Testis (tissue), 5 donors: ENCODE results near the genes MTPAP and LYZL2.

- PRO-cap, 3 experiments: peak in 2 of 3 experiments; most common plus-strand start chr10:30349090 (in 1); most common minus-strand start chr10:30349021 (in 1)
- RAMPAGE, long total RNA, 2 experiments: start-site peak on the minus strand in 1 of 2 experiments, at chr10:30348975-30349301 at its widest, 19 to 31 reads per replicate
- RRBS: 3% methylated on average over 7 of the region's 45 CpGs
Measured at GRCh38 chr10:30348435-30349538, at the start of gene MTPAP. MTPAP (minus strand) TSS chr10:30349278.

- PRO-cap, 3 experiments: no peak in any of the 3 experiments
- RAMPAGE, long total RNA, 2 experiments: no peak in any of the 2 experiments
- RRBS: no CpG with 5 or more reads among the region's 3 CpGs
Measured at GRCh38 chr10:30451284-30451990, 17.5 kb downstream of the MAP3K8 start.

DNA sequence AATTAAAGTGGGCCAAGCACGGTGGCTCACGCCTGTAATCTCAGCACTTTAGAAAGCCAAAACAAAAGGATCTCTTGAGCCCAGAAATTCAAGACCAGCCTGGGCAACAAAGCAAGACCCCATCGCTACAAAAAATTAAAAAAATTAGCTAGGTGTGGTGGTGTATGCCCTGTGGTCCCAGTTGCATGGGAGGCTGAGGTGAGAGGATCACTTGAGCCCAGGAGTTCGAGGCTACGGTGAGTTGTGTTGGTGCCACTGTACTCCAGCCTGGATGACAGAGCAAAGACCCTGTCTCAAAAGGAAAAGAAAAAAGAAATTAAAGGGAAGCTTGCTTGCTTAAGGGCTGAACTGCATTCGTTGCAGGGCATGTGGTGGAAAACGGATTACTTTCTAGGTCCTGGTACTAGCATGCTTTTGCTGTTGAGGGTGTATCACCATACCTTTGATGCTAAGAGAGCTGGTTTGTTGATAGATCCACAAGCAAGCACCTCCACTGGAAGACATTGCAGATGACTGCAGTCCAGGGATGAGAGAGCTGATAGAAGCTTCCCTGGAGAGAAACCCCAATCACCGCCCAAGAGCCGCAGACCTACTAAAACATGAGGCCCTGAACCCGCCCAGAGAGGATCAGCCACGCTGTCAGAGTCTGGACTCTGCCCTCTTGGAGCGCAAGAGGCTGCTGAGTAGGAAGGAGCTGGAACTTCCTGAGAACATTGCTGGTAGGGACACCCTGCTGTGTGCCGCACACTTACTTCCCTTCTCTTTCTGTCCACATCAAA, 25.0 kb downstream of the MAP3K8 start:
- PRO-cap, 3 experiments: no peak in any of the 3 experiments
- RAMPAGE, long total RNA, 2 experiments: no peak in any of the 2 experiments
- RRBS: no CpG with 5 or more reads among the region's 13 CpGs

- PRO-cap, 3 experiments: peak in 3 of 3 experiments; most common plus-strand start chr10:30529757 (in 1); most common minus-strand start chr10:30529743 (in 2)
- RAMPAGE, long total RNA, 2 experiments: start-site peak on the plus strand in 2 of 2 experiments, at chr10:30529650-30529690 at its widest, 18 to 44 reads per replicate
- RRBS: no CpG with 5 or more reads among the region's 31 CpGs
Measured at GRCh38 chr10:30529180-30530222, 95.5 kb downstream of the MAP3K8 start.

DNA sequence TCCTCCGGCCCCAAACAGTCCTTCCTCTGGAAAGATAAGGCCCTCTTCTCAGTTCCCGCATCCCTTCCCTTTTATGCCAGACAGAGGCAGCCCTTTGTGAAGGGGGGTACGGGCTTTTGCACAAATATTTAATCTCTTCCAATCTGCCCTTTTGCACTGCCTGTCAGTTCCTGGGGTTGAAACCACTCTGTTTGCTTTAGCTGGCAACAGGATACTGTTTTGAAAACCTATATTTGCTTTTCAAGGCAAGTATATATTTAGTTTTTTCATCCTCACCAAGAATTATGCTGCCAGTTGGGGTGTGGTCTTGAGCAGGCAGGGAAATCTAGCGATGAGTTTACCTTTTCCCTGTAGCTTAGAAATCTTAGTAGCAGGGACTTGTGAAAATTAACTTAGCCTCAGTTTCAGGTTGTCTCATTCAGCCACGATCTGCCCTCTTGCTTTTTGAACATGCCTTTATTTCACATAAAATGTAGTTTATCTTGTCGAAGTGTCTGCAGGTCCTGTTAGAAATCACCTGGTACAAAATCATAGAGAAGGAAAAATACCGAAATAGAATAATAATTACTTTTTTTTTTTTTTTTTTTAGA, 23.7 kb downstream of the LYZL2 start:
- PRO-cap, 3 experiments: no peak in any of the 3 experiments
- RAMPAGE, long total RNA, 2 experiments: no peak in any of the 2 experiments
- RRBS: no CpG with 5 or more reads among the region's 7 CpGs

DNA sequence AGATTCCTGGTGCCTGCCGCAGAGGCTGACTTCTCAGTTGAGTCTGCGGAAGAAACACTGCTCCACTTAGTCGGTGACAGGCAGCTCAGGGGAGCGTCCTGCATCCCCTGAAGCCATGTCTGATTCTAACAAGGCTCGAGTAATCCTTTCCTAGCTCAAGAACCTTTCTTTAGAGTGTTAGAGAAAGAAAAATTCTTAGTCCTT, at the start of gene LYZL2:
Gene LYZL2 (minus strand): TSS at position 152 of the 204 bp plus-strand sequence.
- PRO-cap, 3 experiments: no peak in any of the 3 experiments
- RAMPAGE, long total RNA, 2 experiments: start-site peak on the minus strand in 2 of 2 experiments, centred at positions 137 to 139 of the sequence, 496 to 830 reads per replicate
- RRBS: no CpG with 5 or more reads among the region's 5 CpGs

- PRO-cap, 3 experiments: no peak in any of the 3 experiments
- RAMPAGE, long total RNA, 2 experiments: no peak in any of the 2 experiments
- RRBS: no CpG with 5 or more reads among the region's 24 CpGs
Measured at GRCh38 chr10:30704530-30705663, 75.3 kb upstream of the LYZL2 start.

GRCh38 chr10:30752012-30752497, 122.5 kb upstream of the LYZL2 start:
- PRO-cap, 3 experiments: no peak in any of the 3 experiments
- RAMPAGE, long total RNA, 2 experiments: no peak in any of the 2 experiments
- RRBS: no CpG with 5 or more reads among the region's 10 CpGs

- PRO-cap, 3 experiments: no peak in any of the 3 experiments
- RAMPAGE, long total RNA, 2 experiments: no peak in any of the 2 experiments
- RRBS: no CpG with 5 or more reads among the region's 7 CpGs
Measured at GRCh38 chr10:30785609-30785998, 156.1 kb upstream of the LYZL2 start.

DNA sequence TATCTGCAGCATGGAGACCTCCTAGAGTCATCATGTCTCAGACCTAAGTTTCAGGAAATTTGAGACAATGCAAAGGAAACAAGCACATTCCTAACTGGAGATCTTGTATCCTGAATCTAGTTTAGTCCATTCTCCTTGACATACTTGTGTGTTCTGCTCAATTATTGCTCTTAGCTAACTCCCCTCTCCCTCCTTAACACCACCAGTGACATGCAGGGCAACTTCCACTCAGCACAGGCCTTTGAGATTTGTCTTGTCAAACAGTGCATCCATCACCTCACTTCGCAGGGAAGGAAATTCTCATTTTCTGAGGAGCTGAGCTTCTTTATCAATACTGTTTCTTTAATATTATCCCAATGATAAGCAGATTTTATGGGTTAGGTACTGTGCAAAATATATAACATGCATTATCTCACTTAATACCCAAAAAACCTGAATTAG, 173.0 kb downstream of the ZNF438 start:
- PRO-cap, 3 experiments: no peak in any of the 3 experiments
- RAMPAGE, long total RNA, 2 experiments: no peak in any of the 2 experiments
- RRBS: no CpG with 5 or more reads among the region's 1 CpG

DNA sequence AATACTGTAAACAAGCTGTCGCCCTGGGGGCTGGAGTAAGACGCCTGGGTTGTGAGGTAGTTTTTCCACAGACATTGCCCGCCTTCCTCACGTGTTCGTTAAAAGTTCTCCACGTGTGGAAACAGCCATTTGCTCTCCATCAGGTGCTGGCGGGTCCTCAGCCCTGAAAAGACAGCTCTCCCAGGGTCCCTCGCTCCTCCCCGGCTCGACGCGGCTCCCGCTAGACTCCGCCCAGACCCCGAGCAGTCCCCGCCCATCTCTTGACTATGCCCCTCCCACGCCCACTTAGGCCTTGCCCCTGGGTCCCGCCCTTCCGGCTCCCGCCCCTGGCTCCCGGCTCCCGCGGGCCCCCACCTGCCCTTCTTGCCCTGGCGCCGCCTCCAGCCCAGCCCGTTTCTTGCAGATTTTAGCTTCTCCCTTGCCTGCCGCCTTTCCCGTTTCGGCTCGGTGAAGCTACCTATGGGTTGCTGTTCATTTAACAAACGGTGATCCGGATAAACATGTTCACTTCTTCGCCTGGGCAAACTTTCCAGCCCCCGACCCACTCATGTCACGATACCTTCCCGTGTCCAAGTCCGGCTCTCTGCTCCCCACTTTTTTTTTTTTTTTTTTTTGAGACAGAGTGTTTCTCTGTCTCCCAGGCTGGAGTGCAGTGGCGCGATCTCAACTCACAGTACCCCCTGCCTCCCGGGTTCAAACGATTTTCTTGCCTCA, 670 bp upstream of the ZNF438 start:
- PRO-cap, 3 experiments: peak in 3 of 3 experiments; most common plus-strand start position 437 of the sequence (in 2); most common minus-strand start position 229 of the sequence (in 2)
- RAMPAGE, long total RNA, 2 experiments: start-site peak on the minus strand in 1 of 2 experiments, centred at position 204 of the sequence, 37 reads per replicate
- RRBS: 2% methylated on average over 13 of the region's 41 CpGs

GRCh38 chr10:31051427-31052310, 20.0 kb upstream of the ZNF438 start:
- PRO-cap, 3 experiments: no peak in any of the 3 experiments
- RAMPAGE, long total RNA, 2 experiments: no peak in any of the 2 experiments
- RRBS: no CpG with 5 or more reads among the region's 5 CpGs

GRCh38 chr10:31393613-31394430, 74.8 kb downstream of the ZEB1 start:
- PRO-cap, 3 experiments: no peak in any of the 3 experiments
- RAMPAGE, long total RNA, 2 experiments: no peak in any of the 2 experiments
- RRBS: no CpG with 5 or more reads among the region's 5 CpGs

DNA sequence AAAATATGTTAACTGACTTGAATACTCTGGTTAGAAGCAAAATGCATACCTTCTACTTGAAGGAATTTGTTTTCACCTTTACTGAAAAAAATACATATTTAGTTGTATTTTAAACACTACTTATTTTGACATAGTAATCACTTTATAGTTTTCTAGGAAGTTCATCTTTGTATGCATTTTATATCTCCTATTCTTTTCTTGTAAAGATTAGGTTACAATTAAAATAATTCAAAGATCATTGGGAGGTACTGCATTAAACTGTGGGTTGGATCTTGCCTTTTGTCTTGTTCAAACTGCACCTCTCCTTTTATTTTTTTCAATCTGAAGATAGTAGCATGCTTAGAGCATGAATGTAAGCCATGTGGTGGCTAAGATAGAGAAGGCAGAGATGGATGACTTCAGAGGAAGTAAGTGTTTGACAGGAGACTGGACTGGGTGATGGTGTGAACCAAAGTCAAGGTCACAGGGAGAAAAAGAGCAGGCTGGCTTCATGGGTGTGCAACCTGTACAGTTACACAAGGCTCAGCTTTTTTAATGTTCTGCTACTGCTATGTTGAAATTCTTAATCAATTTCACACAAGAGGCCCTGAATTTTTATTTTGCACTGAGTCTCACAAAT, 85.5 kb downstream of the ZEB1 start:
- PRO-cap, 3 experiments: no peak in any of the 3 experiments
- RAMPAGE, long total RNA, 2 experiments: no peak in any of the 2 experiments

GRCh38 chr10:31697133-31697579, 231.5 kb downstream of the ARHGAP12 start:
- PRO-cap, 3 experiments: peak in 3 of 3 experiments; most common plus-strand start chr10:31697505 (in 3); most common minus-strand start chr10:31697271 (in 2)
- RAMPAGE, long total RNA, 2 experiments: no peak in any of the 2 experiments
- RRBS: no CpG with 5 or more reads among the region's 6 CpGs

DNA sequence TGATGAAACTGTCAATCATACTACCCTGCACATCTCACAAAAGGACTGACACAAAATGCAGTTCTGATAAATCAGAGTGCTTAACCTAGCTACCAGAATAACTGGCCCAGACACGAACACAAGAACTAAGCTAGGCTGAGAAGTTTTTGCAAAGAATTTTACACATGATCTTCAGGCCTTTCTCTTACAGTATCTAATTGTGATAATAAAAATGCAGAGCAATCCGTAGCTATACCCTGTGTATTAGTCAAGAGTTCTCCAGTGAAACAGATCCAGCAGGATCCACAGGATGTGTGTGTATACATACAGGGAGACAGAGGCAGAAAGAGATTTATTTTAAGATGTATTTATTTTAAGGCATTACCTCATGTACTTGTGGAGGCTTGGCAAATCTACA, 41.9 kb downstream of the ARHGAP12 start:
- PRO-cap, 3 experiments: no peak in any of the 3 experiments
- RAMPAGE, long total RNA, 2 experiments: no peak in any of the 2 experiments
- RRBS: no CpG with 5 or more reads among the region's 2 CpGs

DNA sequence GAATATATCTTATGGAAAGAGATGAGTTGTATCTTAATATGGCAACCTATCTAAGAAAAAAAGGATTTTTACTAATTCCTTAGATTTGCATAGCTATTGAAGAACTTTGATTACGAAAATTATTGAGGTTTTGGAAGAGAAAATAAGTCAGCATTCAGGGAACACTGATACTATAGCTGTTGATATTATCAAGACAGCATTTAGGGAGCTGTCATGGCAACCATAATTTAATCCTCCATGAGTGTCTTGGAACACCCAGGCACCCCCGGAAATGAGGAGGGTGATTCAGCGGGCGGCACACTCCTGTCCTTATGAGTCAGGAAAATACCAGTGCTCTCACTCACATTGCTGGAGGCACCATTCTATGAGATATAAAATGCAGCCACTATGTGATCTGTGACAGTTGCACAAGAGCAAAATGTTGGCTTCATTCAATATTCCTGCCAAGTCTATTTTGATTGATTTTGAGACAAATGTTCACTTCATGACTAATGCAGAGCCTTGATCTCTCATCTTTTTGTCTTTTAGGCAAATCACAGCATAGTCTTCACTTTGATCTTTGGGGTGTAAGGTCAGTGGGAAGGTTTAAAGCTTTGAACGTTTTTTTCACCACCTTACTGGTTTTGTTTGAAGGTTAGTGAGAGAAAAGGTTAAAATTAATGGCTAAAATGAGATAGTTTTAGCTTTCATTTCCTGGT, 12.2 kb upstream of the ARHGAP12 start:
- PRO-cap, 3 experiments: no peak in any of the 3 experiments
- RAMPAGE, long total RNA, 2 experiments: no peak in any of the 2 experiments
- RRBS: no CpG with 5 or more reads among the region's 5 CpGs

DNA sequence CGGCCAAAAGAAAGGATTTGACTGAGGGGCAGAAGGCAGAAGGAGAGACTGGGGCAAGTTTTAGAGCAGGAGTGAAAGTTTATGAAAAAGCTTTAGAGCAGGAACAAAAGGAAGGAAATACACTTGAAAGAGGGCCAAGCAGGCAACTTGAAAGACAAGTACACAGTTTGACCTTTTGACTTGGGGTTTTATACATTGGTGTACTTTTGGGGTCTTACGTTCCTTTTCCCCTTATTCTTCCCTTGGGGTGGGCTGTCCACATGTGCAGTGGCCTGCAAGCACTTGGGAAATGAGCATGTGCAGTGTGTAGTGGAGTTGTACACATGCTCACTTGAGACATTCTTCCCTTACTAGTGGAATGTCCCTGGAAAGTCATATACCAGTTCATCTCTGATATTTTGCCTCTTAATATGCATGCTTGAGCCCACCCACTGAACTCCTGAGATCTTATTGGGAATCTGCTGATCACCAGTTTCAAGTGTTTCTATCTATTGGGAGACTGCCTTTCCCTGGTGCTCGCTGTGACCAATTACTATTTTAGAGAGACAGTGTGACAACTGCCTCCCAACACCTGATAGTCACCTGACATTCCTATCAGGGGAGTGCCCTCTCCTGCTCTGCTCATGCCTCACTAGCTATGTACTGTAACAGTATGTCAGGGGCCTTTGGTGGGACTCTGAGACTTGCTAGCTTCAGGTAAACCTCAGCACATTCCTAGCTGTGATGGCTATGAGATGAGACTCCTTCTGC, 34.0 kb upstream of the ARHGAP12 start:
- PRO-cap, 3 experiments: no peak in any of the 3 experiments
- RAMPAGE, long total RNA, 2 experiments: no peak in any of the 2 experiments
- RRBS: no CpG with 5 or more reads among the region's 3 CpGs

DNA sequence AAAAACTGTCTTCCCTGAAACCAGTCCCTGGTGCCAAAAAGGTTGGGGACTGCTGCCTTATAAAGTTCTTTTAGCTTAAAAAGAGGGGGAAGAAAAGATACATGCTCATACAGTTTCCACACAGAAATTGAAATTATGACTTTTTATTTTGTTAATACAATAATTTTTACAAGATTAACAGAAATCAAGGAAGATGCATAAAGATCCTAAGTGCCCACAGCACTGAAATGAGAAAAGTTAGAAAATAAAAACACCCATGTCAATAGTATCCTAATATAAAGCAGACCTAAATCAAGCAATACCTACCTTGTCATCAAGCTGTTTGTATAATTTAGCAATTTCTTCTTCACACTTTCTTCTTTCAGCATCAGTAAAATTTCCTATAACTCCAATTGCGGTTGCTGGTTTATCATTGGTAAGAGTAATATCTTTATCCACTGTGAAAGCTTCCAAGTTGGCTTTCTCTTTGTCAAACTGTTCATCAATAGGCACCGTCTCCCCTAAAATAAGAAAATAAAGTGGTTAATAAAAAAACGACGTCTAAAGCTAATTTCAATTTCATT, 22.6 kb downstream of the KIF5B start:
- PRO-cap, 3 experiments: no peak in any of the 3 experiments
- RAMPAGE, long total RNA, 2 experiments: no peak in any of the 2 experiments
- RRBS: no CpG with 5 or more reads among the region's 4 CpGs

DNA sequence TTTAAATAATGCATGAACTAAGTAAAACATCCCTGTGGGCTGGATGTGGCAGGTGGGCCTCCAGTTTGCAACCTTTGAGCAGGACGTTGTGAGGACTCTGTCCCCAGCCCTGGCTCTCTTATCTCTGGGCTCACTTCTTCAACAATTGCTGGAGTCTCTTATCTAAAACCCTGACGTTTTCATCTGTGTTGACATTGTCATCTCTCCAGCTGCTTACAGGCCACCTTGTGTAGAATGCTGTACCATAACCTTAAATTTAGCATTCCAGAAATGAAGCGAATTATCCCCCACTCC, 3.2 kb upstream of the KIF5B start:
- PRO-cap, 3 experiments: no peak in any of the 3 experiments
- RAMPAGE, long total RNA, 2 experiments: no peak in any of the 2 experiments
- RRBS: no CpG with 5 or more reads among the region's 3 CpGs